Fibroblast of villous mesenchyme (primary cell): ENCODE measurements around a stretch of chr10.

GRCh38 chr10:110171037-110171346 lies 36.4 kb upstream of the MXI1 start:
- CAGE, long polyA plus RNA, result no peak

- CAGE, long polyA plus RNA, result no peak
These were observed 1.4 kb downstream of the MXI1 start for GRCh38 chr10:110208434-110209481.

DNA sequence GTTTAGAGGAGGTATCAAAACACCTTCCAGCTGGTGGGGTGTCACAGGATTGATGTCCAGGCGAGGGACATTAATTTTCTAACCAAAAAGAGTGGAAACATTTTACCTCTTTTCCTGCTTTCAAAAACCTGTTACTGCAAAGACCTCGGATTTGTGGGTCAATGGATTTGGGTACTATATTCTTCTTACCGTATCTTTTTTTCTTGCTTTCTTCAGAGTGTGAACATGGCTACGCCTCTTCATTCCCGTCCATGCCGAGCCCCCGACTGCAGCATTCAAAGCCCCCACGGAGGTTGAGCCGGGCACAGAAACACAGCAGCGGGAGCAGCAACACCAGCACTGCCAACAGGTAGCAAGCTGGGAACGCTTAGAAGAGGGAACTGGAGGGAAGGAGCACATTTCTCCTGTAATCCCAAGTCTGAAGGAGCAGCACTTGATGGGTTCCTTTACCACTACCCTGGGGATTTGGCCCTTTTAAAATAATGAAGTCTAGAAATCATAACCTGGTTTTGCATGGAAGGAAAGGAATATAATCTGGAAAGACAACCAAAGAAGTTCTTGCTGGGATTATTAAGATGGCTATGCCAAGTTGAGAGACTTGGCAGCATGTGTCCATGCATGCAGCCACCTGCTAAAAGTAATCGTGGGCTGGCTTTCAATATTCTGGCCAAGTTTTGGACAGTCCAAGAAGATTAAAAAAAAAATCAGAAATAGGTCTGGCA lies 20.7 kb downstream of the MXI1 start:
- CAGE, long polyA plus RNA, result no peak

GRCh38 chr10:110297388-110298020 lies 7.2 kb downstream of the SMNDC1 start:
- CAGE, long polyA plus RNA, result no peak

DNA sequence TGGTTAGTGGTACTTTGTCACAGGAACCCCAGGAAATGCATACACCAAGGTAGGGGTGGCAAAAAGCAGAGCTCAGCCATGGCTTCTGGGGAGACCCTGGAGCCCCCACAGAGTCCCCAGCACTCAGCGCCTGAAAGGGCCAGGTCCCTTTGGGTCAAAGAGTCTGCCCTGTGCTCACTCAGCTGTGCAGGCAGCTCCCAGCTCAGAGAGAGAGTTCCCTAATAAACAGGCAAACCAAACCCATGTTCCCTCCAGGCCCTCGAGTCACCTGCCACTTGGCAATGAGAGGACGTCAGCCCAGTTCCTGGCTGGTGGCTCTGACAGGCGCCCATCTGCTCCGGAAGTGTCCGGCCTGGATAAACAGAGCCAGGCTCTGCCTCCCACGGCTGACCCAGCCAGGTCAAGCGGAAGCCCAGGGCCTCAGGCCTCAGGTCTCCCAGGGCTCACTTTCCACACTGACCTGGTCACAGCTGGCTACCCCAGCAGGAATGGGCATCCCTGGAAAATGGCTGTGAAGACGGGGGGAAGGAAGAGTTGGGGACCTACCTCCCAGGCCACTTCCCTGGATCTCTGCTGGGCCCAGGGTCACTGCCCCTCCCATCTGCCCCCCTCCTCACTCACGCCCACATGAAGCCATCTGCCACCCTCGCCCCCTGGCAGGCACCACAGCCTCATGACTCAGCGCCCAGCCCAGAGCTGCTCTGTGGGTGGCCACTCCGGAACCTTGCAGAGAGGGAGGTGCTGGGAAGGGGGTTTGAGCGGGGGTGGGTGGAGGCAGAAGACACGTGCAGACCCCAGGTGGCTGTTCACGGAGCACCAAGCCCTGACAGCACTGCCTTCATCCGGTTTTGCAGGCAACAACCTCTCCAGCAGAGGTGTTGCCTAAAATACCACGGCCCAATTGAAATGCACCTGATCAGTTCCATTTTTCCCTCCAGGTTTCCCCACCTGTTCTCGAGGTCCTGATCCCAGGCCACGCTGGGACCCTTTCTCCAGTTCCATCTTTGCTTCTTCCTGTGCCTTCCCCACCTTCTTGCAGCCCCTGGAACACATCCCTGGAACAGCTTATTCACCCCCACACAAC lies 37.4 kb upstream of the DUSP5 start:
- CAGE, long polyA plus RNA, result no peak

- CAGE, long polyA plus RNA, result no peak
These were observed 11.4 kb downstream of the DUSP5 start for GRCh38 chr10:110509093-110509545.

GRCh38 chr10:110545955-110546434 lies 21.5 kb upstream of the SMC3 start:
- CAGE, long polyA plus RNA, result no peak

DNA sequence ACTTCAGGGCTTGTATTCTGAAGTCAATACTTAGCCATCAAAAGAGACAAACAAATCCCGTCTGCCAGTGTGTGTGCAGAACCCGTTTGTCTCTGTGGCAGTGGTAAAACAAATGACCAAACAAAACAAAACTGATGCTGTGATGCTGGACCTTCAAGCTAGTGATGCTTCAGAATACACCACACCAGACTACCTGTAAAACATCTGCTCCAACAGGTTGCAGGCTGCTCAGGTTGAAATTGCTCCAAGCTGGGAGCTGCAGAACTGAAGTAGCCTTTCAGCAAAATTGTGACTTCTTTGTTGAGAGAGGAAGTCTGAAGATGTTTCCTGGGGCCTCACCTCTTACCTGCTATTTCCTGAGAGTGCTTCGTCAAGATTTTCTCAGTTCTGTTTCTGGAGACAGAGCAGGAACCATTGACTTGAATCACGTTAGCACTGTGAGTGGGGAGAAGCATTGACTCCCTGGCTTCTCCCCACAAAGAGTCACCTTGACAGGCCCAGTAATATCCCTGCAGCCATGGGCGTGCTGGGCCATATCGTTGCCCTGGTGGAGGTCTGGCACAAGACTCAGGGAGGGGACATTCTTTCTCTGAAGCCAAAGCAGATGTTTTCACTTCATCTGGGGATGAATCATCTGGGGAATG lies 80.1 kb downstream of the RBM20 start:
- CAGE, long polyA plus RNA, result no peak

- CAGE, long polyA plus RNA, result no peak
These were observed 89.4 kb downstream of the RBM20 start for GRCh38 chr10:110733484-110734002.

DNA sequence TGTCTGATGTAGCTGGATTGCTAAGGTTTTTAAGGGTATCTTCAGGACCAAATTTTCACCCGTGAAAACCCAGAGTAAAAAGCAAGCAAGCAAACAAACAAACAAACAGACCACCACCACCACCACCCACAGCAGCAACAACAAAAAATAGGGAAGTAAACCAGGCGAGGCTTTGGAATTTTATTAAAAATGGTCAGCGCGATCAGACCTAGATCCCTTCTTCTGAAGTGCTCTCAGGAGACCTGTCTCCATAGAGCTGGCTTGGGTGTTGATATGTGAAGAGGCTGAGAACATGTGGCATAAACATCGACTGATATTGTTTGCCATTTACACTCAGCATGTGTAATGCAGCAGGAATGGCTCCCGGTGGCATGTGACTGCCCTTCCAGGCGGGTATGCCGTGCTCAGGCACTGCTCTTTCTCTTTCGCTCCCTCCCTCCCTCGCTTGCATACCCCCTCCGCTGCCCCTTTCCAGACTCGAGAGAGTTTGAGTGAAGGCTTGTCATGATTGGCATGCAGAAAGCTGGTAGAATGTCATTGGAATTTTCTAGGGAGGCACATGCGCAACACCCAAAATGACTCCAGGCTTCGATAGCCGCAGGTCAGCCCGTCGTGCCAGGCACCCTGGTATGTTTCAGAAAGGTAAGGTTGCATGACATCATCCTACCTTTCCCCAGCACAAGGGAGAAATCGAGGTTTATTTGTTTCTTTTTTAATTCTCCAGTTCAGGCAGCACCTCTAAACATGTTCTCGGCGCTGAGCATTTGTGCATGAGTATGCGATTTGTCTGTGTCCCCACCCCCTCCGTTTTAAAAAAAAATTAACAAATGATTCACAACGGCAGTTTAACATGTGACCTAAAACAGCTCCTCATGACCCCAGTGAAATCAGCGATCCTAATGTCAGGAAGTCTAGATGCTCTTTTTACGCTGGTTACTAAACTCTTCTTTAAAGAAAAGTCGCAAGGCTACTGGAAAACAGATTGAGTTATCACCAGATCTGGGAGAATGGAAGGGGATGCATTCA lies 107.2 kb upstream of the PDCD4 start:
- CAGE, long polyA plus RNA, result no peak

DNA sequence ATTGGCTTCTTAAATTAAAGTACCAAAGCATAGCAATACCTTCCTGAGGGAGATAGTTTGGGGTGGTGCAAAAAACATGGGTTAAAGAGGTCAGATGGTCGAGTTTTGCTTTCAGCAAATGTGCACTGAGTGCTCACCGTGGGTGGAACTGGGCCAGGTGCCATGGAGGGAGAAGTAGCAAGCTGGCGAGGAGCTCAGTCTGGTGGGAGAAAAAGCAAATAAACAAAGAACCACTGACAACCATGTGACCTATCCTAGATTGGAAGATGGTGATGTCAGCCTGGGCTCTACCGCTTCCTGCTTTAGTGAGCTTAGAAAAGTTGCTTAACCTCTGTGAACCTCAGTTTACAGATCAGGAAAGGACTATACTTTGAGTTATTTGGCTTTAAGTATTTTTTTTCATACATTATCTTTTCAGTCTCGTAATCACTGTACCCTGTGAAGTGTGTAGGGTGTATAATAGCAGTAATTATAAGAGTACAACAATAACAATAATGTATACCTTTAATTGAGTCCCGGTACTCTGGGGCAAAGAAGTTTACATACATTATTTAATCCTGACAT lies 69.1 kb upstream of the PDCD4 start:
- CAGE, long polyA plus RNA, result no peak

DNA sequence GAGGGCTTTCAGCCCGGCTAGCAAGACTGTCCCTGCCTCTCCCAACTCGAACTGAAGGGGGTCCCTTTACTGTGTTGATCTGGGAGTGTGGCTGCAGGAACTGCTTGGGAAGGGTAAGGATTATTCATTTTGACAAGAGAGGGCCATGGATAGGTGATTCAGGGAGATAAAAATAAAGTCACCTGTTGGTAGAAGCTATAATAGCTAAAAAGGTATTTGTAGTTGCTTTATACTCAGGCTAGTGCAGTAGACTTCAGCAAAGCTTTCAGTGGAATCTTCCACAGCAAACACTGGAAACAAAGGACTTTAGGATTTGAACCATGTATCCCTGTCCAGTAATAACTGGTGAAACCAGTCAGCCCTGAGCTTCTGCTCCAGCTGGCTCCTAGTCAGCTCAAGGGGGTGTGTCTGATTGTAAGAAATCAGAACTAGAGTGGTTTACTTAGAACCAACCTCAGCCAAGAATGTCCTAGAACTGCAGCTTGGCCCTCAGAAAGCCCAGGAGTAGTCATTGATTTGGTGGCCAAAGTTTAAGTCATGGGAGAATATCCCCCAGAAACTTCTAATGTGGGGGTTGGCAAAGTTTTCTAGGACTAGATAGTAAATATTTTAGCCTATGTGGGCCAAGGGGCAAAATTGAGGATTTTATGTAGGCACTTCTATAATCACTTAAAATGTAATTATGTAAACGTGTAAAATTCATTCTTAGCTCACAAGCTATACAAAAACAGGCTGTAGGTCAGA lies 52.9 kb upstream of the PDCD4 start:
- CAGE, long polyA plus RNA, result no peak

DNA sequence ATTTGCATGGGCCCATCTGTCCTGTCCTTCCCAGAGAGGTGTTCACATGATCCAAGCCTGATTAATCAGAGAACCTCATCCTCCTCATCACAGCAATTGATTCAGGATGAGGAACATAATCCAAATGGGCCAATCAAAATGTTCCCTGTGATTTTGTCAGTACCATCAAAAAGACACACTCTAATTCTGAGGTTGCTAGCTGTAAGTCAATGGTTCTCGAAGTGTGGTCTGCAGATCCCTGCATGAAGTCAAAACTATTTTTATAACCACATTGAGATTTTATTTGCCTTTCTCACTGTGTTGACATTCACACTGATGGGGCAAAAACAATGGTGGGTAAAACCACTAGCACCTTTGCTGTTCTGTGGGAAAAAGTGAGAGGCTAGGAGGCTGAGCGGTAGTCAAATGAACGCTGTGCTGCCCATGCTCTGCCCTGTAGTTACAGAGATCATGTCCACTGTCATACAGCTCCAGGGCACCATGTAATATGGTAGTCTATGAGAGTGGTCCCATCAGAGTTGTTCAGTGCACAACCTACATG lies 21.7 kb upstream of the PDCD4 start:
- CAGE, long polyA plus RNA, result no peak

GRCh38 chr10:110857518-110858587 lies 13.9 kb upstream of the PDCD4 start:
- CAGE, long polyA plus RNA, result no peak

- CAGE, long polyA plus RNA, result no peak
These were observed 15.7 kb downstream of the BBIP1 start for GRCh38 chr10:110903127-110903862.

DNA sequence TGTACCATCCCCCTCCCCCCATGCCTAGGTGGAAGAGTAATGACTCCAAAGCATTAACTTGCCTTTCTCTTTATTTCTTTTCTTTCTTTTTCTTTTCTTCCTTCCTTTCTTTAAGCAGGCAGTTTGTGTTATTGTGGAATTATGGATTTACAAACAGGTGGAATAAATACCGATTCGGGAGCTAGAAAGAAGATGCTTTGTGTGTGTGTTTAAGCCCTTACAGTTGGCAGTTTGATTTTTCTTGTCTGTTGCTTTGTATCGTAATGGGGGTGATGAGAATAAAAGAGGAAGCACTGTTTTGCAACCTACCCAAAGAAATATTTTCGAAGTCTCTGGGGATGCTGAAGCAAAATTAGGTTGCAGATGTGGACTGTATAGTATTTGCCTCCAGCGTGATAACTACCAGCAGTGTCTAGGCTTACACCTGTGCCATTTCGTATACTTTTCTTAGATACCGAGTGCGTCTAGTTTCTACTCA lies 1.1 kb downstream of the SHOC2 start:
- CAGE, long polyA plus RNA, result no peak

DNA sequence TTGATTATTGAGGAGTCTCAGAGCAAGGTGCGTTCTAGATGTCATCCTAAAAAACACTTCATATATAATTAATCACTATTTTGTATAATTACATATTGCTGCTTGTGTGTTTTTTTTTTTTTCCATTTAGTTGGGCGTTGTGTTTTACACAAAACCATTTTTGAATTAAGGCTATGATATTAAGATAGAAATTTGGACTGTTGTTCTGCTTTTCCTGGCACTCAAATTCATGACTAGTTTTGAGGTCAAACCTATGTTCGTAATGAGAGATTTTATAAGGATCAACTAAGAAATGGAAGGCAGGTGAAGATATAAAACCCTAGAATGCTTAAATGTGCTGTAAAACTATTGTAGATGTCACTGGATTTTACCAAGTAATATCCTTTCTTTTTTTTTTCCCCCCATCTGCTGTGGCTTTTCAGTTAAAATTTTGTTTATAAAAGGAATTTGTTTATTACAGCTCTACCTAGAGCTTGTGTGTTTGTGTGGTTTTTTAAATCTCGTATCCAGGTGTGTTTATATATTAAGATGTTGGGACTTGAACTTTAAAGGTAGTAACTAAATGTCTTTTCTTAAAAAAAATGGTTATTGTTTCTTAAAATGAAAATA lies 63.5 kb upstream of the ADRA2A start:
- CAGE, long polyA plus RNA, result no peak

GRCh38 chr10:112129299-112129671 lies 54.3 kb downstream of the GPAM start:
- CAGE, long polyA plus RNA, result no peak

DNA sequence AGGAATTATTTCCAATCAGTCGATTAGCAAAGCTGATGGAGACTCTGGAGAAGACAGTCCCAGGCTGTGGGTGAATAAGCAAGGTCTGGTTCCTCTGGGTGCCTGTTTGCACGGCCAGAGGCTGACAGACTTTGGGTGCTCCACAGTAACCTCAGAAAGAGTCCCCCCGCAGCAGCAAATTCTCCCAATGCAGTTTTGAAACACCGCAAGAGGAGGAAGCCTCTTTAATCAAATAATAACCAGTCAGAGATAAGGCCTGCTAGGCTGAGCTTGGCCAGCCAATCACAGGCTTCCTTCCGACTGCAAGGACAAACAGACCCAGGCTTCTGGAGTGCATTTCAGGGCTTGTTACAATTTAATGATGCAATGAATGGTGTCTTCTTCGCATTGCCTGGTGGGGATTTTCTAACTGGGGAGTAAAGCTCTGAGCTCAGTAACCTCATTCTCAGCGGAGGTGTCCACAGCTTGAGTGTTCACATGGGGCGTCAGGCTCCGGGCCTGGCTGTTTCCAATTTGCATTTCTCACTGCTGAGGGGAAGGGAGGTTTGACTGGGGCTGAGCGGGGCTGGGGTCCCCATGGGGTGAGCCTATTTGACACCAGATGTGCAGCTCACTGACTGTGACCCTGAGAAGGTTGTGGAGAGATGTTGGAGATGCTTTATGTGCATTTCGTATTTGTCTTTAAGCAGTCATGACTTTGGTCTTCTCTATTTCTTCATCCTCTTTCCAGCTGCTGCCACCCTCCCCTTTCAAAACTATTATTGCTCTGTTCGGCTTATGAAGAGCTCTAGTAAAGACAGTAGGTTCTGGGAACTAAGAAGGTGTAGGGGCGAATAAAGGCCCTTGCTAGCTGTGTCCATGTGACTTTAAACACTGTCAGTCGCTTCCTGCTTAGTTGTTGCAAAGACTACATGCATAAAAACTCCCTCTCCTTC lies 31.9 kb upstream of the GPAM start:
- CAGE, long polyA plus RNA, result no peak

DNA sequence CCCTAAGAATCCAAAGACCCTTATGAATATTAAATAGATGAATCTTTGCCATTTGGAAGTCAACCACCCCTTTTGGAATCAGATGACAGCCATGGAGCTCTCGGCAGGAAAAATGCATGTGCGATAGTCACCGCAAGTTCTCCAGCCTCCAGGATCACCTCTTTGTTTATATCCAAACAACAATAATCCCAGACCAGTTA lies 41.1 kb upstream of the GPAM start:
- CAGE, long polyA plus RNA, result no peak